ENCODE measurements around the gene INPP5D.

DNA sequence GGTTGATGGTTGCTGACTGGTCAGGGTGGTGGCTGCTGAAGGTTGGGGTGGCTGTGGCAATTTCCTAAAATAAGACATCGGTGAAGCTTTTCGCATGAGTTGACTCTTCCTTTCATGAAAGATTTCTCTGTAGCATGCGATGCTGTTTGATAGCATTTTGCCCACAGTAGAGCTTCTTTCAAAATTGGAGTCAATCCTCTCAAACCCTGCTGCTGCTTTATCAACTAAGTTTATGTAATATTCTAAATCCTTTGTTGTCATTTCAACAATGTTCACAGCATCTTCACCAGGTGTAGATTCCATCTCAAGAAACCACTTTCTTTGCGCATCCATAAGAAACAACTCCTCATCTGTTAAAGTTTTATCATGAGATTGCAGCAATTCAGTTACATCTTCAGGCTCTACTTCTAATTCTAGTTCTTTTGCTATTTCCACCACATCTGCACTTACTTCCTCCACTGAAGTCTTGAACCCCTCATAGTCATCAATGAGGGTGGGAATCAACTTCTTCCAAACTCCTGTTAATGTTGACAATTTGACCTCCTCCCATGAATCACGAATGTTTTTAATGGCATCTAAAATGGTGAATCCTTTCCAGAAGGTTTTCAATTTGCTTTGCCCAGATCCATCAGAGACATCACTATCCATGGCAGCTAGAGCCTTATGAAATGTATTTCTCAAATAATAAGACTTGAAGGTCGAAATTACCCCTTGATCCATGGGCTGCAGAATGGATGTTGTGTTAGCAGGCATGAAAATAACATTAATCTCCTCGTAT is 2.0 kb downstream of the TIGD1 start:
- RRBS, 2 experiments: no CpG with 5 or more reads among the region's 7 CpGs

DNA sequence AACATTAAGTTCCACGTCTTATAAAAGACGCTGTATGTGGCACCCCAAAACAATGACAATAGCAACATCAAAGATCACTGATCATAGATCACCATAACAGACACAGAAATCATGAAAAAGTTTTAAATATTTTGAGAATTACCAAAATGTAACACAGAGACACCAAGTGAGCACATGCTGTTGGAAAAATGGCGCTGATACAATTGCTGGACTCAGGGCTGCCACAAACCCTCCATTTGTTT is 437 bp downstream of the TIGD1 start:
- RRBS, 2 experiments: no CpG with 5 or more reads among the region's 3 CpGs

DNA sequence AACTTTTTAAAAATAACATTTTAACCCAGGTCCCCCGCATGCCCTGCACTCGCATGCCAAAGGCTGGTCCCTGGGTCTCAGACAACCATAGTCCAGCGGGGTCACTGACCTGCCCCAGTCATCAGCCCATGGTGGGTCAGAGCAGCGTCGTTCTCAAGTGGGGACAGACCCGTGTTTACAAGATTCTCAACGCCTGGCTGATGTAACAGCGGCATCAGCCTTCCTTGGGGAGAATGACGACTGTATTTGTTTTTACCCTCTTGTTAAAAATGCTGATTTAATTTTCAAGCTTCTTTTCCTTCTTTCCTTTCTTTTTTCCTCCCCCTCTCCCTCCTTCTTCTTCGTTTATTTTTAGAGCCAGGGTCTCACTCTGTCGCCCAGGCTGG is 1.1 kb upstream of the EFHD1 start:
- RRBS, 2 experiments: no CpG with 5 or more reads among the region's 11 CpGs

DNA sequence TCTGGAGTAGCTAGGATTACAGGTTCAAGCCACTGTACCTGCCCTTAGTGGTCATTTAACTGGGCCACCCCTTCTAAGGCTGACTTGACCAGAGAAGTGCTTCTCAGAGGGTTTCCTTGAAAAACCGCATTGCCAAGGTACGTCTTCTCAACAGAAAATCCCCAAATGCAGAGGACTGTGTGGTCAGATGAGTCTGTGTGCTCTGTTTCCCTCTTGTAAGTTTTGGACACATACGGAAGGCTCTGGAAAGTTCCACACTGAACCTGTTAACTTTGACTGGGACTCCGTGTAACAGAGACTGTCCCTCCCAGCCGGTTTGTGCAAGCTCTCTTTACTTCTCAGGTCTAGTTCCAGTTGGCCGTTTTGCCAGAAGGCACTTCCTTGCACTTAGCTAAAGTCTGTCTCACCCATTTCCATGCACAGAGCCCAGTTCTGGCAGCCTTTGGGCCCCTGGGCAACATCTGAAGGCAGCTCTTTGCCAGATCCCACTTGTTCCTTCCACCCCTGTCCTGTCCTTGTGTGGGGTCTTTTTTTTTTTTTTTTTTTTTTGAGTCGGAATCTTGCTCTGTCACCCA is 22.0 kb downstream of the EFHD1 start:
- RRBS, 2 experiments: no CpG with 5 or more reads among the region's 7 CpGs

GRCh38 chr2:232662557-232663101 is 29.2 kb downstream of the EFHD1 start:
- RRBS, 2 experiments: no CpG with 5 or more reads among the region's 15 CpGs

GRCh38 chr2:232792731-232793459 is 16.5 kb upstream of the KCNJ13 start:
- RRBS, 2 experiments: no CpG with 5 or more reads among the region's 5 CpGs

DNA sequence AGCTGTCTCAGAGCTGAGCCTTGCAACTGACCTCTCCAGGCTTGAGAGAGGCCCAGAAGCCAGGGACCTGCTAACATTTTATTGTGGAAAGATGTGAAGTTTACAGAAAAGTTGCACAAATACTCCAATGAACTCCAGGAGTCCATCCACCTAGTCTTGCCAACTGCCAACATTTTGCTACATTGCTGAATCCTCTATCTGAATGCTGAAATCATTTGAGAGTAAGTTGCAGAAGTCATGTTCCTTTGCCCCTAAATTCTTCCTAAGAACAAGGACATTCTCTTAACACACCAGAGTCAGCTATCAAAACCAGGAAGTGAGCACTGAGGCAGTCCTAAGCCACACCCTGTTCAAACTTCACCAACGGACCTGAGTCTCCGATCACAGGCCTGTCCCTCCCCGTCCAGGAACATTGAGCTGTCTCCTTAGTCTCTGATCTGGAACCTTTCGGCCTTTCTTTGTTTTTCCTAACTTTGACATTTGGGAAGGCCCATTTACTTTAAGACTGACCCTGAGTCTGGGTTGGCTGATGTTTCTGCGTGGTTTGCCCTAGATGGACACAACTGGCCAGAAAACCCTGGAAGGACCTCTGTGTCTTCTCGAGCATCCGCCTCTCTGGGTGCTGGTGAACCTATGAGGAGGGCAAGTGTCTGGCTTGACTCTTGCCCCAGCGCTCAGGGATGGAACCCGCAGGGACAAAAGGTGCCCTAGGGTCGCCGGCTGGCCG is 4.1 kb downstream of the SNORC start:
- RRBS, 2 experiments: no CpG with 5 or more reads among the region's 12 CpGs

DNA sequence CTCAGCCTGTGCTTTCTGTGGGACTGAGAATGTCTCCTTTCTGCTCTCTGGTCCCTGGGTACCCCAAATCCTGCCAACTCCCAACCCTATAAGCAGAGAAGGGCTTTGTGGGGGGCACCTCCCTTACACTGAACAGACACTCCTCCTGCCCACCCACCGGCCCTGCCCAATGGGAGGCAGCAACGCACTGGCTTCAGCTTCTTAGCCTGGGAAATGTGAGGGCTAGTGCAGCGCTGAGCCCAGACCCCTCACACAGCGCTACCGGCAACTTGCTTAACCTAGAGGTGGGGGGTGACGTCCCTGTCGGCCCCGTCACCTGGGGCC is 5.5 kb downstream of the SNORC start:
- RRBS, 2 experiments: 28 to 100% methylated on average over 2 to 5 of the region's 8 CpGs

DNA sequence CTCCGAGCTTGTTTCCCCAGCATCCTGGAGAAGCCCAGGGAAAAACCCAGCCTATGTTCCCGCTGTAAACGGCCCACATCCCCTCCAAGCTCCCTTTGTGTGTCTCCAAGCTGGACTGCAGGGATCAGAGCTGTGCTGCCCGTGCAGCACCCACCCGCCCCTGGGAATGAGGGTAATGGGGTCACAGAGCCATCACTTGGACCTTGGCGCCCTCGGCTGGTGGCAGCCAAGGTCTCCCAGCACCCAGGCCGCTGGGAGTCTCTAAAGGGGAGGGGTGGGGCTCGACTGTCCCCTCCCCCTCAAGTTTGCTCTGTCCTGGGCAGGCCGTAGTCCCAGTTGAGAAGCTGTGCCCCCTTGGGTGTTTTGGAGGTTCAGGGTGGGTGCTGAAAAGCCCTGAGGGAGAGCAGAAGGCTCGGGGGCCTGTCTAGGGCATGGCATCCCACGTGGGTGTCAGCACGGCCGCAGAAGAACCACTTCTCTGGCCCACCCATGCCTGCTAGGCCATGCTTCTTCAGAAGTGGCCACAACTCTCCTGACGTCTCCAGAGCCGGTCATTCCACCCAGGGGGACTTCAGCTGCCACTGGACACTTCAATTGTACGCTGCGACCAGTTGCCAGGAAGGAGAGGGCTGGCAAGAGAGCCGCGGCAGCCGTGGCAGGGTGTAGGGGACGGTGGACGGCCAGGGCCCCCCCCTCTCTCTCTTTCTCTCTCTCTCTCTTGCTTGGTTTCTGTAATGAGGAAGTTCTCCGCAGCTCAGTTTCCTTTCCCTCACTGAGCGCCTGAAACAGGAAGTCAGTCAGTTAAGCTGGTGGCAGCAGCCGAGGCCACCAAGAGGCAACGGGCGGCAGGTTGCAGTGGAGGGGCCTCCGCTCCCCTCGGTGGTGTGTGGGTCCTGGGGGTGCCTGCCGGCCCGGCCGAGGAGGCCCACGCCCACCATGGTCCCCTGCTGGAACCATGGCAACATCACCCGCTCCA is at the start of gene INPP5D:
TSS of gene INPP5D (plus strand) at position 800 of the 976 bp plus-strand sequence.
- RRBS, 2 experiments: no CpG with 5 or more reads among the region's 35 CpGs

GRCh38 chr2:233060519-233061067 is 451 bp downstream of the INPP5D start:
- RRBS, 2 experiments: 76 to 81% methylated on average over 5 of the region's 13 CpGs

DNA sequence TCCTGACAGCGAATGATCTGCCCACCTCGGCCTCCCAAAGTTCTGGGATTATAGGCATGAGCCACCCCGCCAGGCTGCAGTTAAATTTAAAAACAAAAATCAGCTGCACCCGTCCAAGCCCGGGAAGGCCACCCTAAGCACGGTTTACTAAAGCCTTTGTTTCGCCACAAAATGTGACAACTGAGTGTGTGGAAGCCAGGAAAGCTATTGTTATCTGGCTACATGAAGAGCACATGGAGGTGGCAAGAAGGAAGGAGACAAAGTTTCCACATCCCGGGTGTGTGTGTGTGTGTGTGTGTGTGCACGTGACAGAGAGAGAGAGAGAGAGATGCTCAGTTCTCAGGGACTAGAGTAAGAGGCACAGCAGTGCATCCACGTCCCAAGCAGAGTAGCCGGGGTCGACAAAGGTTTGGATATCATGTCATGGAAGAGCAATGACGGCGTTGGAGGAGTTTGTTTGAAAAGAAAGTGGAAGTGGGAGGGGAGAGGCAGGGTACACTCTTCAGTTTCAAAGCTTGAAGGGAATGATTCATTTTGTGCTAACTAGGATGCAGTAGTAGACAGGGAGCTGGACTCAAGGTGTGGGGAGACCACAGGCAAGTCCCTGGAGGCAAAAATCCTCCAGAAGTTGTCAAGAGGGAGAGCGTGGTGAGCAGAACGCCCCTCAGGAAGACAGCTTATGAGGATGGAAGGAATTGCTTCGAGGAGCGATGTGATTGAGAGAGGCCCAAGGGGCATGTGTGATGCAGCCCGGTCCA is 20.2 kb downstream of the INPP5D start:
- RRBS, 2 experiments: 58 to 76% methylated on average over 3 of the region's 19 CpGs

DNA sequence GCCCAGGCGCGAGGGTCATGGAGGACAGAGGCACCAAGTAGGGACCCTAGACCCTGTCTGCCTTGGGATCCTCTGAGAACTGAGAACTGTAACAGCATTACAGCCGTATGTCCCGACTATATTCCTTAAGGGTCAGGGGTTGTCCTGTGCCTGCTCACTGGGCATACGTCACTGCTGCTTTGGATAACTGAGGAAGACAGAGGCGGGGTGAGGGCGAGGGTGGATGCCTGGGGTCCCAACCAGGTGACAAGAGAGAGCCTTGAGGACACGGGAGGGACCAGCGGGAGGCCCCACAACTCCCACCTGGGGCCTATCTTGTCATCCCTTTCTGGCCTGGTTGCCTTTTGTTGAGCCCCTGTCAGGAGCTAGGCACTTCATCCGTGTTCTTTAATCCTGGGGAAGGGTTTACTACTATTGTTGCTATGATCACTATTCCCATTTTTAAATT is 28.8 kb downstream of the INPP5D start:
- RRBS, 2 experiments: no CpG with 5 or more reads among the region's 10 CpGs

- RRBS, 2 experiments: no CpG with 5 or more reads among the region's 6 CpGs
Observed at GRCh38 chr2:233267460-233268212, 16.2 kb downstream of the ATG16L1 start.

DNA sequence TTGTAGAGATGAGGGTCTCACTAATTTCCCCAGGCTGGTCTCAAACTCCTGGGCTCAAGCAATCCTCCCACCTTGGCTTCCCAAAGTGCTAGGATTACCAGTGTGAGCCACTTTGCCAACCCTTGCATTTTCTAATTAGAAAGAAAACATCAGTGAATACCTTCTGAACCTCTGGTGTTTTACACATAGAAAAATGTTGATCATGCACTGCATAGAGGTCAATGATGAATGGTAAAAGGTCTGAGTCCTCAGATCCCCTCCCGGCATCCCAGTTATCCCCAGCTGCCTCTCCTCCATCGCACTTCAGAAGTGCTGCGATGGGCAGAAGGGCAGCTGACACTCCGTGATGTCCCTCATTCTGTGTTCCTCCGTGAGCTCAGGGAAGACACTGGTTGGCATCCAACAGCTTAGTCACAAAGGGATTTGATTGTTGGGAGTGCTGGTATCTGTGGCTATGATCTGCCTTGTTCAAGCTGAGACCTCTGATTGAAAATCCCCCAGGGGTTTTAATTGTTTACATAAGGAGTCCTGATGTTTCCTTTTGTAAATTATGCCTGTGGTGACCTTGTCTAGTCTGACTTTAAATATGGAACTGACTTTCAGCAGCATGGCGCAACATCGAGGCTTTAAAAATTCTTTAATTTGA is 19.0 kb upstream of the SAG start:
- RRBS, 2 experiments: no CpG with 5 or more reads among the region's 7 CpGs

DNA sequence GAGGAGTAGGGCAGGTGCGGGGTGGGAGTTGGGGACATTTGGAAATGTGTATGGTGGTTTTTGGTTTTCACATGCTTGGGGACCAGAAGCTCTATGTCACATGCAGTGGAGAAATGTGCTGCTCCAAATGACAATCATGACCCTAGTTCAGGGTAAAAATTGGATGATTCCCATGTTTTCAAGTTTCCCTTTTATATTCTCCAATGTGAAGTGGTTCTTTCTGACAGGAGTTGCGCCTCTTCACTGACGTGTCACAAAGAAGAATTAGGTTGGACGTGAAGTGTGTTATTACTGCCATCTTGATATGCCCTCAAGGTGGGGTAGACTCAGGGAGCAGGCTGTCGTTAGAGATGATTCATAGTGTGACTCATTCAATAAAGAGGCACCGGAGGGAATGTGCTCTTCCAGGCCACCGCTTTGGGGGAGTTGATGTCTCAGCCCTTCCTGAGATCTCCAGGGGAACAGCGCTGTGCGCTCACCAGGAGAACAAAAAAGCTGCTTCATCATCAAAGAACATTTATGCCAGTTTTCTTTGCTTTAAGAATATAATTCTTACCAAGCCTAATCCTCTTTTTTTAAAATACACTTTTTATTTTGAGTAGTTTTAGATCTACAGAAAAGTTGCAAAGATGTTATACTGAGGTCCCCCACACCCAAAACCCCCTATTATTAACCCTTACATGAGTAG is 3.6 kb upstream of the DGKD start:
- RRBS, 2 experiments: no CpG with 5 or more reads among the region's 9 CpGs

DNA sequence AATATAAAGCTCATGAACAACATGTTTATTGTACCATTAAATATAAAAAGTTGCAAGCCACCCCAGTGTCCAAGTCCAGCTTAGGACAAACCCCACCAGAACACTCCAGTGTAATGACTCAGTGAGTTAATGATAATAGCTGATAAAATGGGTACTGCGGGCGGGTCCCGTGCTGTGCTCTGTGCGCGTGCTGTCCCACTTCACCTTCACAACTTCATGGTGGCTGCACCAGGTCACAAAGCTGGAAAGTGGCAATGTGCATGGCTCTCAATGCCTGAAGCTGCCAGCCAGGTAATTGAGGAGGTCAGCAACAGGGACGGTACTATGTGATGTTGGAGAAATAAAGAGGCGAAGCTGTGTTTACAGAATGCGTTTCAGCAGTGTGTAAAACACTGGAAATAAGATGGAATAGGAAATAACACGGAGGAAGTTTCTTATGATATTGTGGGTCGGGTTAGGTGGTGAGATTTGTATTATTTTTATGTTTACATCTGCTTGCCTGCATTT is 18.6 kb downstream of the DGKD start:
- RRBS, 2 experiments: no CpG with 5 or more reads among the region's 10 CpGs

DNA sequence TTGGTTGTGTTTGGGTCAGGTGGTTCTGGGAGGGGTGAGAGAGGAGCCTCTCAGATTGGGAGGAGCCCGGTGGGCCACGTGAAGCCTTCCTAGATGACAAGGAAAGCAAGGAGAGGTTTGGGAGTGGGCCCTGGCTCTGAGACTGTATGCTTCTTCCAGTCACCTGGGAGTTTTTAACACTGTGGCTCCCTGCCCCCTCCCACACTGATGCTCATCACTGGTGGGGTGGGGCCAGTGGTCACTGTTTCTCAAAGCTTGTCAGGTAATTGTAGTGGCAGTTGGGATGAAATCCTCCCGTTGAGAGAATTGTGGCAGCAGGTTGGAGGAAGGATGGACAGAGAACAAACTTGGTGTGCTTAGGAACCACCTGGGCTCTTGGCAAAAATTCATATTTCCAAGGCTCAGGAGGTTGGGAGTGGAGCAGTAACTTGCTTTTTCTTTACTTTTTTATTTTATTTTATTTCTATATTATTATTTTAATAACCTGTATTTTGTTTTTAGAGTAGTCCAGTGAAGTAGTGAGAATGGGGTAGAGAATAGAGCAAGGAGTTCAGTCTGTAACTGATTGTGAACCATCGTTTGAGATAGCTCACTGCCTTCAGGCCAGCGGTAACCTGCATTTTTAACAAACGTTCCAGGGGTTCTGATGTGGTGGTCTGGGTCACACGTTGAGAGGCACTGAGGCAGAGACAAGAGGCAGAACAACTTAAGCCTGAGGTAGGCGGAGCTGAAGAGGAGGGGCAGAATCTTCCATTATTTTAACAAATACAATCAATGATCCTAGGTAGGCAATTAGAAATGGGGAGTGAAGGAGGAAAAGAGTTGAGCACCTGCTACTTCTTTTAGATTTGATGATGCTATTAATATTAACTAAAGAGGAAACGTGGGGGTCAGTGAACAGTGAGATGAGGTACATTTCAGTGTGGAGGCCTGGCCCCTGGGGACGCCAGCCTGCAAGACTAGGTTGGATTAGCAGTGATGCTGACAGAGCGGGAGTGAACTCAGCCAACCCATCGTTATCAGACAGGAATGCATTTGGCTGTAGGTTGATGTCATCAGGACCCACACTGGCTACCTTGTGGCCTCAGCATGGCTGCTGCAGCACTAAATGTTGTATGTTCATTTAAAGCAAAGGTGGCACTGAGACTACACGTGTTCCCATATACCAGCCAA is 25.4 kb downstream of the DGKD start:
- RRBS, 2 experiments: no CpG with 5 or more reads among the region's 13 CpGs

DNA sequence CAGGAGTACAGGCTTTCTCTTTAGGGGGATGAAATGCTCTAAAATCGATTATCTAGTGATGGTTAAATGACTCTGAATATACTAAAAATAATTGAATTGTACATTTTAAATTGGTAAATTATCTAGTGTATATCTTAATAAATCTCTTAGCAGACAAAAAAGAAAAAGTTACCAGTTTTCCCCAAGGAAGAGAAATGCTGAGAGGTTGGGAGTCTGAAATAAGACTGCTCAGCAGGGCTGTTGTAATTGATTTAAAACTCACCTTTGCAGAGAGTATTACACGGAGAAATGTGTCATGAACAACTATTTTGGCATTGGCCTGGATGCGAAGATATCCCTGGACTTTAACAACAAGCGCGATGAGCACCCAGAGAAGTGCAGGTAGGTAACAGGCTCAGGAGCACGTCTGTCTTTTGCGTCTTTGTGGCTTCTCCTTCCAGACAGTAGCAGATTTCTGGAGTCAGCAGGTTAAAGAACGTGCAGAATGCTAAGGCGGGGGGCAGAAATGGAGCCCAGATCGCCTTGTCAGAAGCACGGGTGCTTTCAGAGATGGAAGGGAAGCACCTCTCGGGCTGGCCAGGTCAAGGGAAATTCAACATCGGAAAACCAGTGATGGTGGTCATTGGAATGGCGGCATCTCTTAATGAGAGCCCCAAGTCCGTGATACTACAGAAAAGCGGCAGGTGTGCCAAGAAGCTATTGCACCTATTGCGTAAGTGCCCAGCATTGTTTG is 100.4 kb downstream of the DGKD start:
- RRBS, 2 experiments: no CpG with 5 or more reads among the region's 17 CpGs

DNA sequence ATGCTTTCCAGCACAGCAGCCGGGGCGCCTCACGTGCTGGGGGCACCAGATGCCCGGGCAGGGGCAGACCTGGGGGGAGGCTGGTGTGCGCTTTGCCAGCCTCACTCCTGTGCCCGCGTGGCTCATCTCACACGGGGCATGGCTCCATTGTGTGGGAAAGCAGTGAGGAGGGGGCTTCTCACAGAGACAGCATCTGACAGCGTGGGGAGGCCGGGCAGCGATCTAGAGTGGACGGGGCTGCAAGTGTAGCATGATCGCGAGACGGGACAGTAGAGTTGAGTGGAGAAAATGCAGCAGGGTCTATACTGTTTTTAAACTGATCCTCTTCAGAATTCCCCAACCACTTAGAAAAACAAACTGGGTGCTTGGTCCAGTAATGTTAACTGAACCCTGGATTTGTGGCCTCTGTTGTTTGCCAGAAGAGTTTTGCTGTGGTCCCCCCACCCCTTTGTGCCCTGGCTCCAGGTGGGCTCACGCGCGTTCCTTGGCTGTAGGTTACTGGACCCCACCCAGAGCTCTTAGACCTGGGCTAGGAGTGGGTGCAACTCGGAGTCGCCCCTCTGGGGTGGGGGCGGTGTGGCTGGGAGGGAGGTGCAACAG is 93.0 kb downstream of the USP40 start:
- RRBS, 2 experiments: no CpG with 5 or more reads among the region's 21 CpGs

DNA sequence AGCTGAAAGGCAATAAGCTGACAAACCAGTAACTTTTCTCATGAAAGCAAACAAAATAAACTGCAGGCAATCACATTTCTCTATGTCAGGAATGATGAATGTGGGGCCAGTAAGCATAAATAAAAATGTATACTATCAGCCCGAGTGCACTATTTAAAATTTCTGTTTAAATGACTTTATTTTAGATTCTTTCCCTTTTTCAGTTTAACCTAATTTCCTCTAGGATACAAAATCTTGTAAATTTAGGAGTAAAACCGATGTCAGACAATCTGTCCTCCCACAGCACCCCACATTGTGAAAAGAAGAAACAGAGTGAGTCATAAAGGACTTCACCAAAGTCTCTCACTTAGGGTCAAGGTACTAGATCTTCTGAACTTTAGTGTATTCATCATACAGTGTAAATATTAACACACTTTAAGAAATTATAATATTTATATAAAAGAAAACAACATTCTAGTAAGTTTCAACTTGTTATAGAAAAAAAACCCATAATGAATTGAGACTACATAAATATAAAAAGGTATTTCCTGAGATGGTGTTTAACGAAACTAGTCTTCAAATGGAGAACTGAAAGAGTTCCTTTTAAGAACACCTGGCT is 46.5 kb downstream of the USP40 start:
- RRBS, 2 experiments: no CpG with 5 or more reads among the region's 3 CpGs